A549 (cell line): Measurements from ENCODE around the genes DNAJC4, PRDX5 and RPS6KA4.

GRCh38 chr11:63855926-63856250 lies 17.0 kb downstream of the MARK2 start:
- PRO-cap = no peak
CAGE:
- cytosol, long polyA plus RNA = no peak
- long polyA plus RNA = no peak
- nucleus, long polyA plus RNA = no peak

GRCh38 chr11:63888120-63889202 lies 28.5 kb downstream of the RCOR2 start:
- PRO-cap = no peak
CAGE:
- cytosol, long polyA plus RNA = no peak
- long polyA plus RNA = no peak
- nucleus, long polyA plus RNA = no peak

DNA sequence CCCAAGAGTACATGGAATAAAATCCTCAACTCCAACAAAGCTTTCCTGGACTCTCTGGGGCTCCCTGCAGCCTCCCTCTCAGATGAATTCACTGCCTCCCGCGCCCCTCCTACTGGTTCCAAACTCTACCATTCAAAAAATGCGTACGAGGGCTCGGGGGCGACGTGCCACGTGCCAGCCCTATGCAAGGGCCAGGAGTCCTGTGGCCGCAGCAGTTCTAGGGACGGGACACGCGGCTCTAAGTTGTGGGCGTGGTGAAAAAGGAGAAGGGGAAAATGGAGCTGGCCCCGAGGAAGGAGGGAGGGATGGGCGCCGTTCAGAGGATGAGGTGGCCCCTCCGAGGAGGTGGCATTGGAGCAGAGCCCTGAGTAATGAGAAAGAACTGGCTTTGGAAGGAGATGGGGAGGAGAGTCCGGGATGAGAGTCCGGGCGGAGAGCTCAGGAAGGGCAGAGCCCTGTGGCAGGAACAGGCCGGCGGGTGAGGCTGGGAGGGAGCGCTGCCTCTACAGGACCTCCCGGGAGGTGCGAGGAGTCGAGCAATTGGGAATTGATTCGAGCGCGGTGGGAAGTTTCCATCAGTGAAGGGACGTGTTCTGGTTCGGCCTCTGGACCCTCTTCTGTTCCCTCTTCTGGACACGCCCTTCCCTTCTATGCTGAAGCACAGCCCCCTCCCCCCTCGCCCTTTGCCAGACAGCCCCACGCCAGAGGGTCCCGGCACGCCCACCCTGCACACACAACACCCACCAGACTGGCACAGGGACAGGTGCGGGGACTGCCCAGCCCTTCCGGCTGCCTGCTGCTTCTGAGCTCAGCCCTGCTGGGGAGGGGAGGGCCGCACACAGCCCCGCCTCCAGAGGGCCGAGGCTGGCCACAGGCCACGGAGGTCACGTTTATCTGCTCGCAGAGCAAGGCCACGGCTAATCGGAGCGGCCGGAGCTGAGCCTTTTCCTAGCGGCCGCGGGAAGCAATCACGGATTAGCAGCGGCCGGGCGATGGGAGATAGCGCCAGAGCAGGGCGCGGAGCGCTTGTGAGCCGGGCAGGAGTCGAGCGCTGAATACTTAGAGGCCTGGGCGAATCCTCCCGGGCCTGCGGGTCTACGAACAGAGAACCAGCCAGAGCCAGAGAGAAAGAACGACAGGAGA lies 21.2 kb downstream of the OTUB1 start:
- PRO-cap = no peak
CAGE:
- cytosol, long polyA plus RNA = no peak
- long polyA plus RNA = no peak
- nucleus, long polyA plus RNA = no peak

DNA sequence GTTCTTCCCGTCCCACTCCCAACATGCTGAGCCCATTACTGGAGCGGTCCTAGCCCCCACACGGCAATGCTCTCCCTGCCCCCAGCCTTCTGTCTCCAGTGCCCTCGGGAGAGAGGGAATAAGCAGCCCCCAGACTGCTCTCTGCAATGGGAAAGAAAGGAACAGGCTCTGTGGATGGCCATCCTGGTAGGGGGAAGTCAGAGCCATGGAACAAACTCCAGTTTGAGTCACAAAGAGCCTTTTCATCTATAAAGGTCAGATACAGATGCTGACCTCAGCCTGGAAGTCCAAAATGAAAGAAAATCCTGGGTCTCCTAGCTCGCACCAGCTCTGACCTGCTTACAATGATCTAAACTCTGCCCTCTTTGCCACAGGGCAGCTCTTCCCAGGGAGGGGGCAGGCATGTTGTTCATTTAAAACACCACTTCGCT lies 62.7 kb downstream of the FLRT1 start:
- PRO-cap = no peak
CAGE:
- cytosol, long polyA plus RNA = no peak
- long polyA plus RNA = no peak
- nucleus, long polyA plus RNA = no peak

- PRO-cap = no peak
CAGE:
- cytosol, long polyA plus RNA = no peak
- long polyA plus RNA = no peak
- nucleus, long polyA plus RNA = no peak
These were observed 50.6 kb downstream of the MACROD1 start for GRCh38 chr11:64115161-64115769.

- PRO-cap = no peak
CAGE:
- cytosol, long polyA plus RNA = start-site peak on the plus strand at chr11:64230467-64230561, 110 and 80 reads in 2 replicates
- long polyA plus RNA = no peak
- nucleus, long polyA plus RNA = no peak
These were observed at the start of gene DNAJC4 for GRCh38 chr11:64230052-64231073. DNAJC4 (plus strand) TSS chr11:64230548.

DNA sequence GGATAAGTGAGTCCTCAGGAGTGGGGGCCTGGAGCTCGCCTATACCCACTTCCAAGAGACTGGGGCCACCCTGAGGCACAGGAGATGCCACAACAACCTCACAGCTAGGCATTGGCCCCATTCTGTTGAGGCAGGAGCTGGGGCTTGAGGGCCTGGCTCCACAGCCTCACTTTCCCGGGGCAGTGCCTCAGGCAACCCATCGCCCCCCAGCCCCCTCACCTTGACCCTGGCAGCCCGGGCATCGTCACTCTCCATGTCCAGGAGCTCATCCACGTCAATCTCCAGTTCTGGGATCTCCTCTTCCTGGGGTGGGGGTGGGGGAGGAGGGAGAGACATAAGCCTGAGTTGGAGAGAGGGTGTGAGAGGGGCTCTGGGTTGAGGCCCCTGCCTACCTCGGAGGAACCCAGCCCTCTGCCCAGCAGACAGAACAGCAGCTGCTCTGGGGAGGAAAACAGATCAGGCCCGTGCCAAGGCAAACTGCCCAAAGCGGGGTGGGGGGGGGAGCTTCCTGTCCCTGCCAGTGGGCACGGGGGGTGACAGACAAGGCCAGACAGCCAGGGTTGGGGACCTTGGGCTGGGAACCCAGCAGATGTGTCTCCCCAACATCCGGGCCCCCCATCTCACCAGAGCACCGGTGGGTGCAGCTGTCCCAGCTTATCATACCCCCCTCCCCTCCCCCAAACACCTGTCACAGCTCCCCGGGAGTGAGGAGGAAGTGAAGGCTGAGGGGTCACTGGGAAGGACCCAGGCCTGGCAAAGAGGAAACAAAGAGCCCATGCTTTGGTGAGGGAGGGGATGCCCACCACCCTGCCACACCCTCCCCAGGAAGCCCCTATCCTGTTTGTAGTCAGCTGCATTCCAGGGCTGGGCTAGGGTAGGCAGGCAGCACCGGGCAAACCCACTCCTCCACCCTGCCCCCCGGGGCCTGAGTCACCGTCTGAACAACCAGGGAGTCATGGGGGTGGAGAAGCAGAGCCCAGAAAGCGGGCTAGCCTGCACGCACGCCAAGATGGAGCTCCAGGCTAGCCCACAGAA lies 1.4 kb downstream of the PPP1R14B start:
- PRO-cap = bidirectional peak, plus-strand start outside the sequence, minus-strand start at position 932 of the sequence
CAGE:
- cytosol, long polyA plus RNA = no peak
- long polyA plus RNA = start-site peak on the plus strand centred at position 951 of the sequence, 46 bp wide, 96 and 37 reads in 2 replicates
- nucleus, long polyA plus RNA = no peak

DNA sequence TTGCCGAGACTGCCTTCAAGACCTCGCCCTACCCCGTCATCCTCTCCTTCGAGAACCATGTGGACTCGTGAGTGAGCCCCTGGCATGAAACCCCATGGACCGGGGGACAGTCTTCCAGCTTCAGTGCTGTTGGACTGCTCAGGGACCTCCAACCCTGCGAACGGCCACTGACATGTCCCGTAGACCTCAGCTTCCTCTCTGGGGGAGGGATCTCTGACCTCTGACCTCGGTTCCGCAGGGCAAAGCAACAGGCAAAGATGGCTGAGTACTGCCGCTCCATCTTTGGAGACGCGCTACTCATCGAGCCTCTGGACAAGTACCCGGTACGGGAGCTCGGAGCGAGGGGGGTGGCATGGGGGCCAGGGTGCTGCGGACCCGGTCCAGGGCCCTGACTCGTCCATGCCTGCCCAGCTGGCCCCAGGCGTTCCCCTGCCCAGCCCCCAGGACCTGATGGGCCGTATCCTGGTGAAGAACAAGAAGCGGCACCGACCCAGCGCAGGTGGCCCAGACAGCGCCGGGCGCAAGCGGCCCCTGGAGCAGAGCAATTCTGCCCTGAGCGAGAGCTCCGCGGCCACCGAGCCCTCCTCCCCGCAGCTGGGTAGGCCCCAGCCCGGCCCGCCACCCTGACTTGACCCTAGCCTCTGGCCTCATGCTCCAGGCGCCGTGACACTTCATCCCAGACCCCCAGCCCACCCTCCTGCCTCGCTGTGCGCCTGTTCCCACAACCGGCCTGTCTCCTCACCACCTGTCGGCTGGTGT lies 7.5 kb downstream of the PLCB3 start:
- PRO-cap = no peak
CAGE:
- cytosol, long polyA plus RNA = no peak
- long polyA plus RNA = no peak
- nucleus, long polyA plus RNA = no peak

DNA sequence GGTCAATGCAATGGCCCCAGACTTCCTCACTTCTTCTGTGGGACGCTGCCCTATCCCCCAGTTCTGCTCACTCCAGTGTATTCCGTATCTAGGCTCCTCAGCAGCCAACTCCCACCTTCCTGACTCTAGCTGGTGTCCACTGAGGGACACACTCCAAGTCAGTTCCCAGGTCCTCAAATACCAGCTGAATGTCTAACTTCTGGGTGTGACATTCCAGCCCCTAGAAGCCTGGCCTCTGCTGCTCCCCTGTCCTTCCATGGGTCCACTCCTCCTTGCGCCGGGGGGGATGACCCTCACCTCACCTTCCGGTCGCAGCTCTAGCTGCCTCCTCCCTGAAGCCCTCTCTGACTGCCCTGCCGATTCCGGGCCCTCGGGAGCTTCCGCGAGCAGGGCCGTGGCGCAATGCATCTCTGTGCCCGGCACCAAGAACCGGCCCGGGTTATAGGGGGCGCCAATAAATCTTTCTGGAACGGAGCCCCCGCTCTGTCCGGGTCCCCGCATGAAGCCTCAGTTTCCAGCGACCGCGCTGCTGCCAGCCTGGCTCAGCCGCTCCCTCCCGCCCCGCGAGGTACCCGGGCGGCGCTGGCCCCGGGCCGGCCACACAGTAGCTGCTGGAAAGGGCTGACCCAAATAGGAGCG lies 15.4 kb downstream of the BAD start:
- PRO-cap = no peak
CAGE:
- cytosol, long polyA plus RNA = no peak
- long polyA plus RNA = no peak
- nucleus, long polyA plus RNA = no peak

DNA sequence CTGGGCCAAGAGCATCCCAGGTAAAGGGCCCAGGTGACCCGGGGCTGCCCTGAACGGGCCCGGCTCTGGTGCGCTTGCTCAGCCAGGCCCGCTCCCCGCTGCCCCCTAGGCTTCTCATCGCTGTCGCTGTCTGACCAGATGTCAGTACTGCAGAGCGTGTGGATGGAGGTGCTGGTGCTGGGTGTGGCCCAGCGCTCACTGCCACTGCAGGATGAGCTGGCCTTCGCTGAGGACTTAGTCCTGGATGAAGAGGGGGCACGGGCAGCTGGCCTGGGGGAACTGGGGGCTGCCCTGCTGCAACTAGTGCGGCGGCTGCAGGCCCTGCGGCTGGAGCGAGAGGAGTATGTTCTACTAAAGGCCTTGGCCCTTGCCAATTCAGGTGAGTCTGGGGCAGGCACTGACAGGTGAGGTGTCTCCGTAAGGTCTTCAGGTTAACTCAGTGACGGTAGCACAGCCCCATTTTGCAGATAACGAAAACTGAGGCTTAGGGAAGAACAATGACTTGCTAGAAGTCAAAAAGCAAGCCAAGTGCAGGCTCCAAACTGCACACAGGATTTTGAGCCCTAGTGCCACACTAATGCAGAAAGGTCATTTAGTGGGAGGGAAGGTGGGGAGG lies 2.4 kb downstream of the TRMT112 start:
- PRO-cap = no peak
CAGE:
- cytosol, long polyA plus RNA = no peak
- long polyA plus RNA = no peak
- nucleus, long polyA plus RNA = no peak

DNA sequence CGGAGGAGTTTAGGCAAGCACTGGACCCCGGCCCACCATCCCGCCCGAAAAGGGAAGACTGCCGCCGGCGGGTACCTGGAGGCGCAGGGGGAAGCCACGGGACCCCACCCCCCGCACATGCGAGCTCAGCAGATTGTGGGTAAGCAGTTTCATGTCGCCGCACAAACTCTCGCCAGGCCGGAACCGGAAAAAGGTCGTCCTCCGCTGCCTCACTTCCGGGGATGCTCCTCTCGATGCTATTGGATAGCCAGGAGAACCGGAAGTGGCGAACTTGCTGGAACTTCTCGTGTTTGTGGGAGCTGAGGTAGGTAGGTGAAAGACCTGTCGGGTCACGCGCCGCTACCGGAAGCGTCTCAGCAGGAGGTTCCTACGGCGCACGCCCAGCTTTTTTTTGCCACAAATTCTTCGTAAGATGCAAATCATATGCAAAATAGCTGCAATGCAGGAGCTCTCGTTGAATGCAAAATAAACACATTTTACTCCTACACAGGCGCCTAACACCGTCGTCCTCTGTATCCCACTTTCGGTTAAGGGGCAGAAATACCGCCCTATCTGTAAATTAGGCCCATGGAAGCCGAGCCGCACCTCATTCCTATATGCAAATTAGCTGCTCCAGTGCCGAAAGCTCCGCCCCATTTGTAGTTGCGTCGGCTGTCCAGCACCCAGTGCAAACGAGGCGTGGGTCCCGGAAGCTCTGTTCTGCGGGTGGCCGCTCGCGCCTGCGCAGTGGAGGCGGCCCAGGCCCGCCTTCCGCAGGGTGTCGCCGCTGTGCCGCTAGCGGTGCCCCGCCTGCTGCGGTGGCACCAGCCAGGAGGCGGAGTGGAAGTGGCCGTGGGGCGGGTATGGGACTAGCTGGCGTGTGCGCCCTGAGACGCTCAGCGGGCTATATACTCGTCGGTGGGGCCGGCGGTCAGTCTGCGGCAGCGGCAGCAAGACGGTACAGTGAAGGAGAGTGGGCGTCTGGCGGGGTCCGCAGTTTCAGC lies at the start of gene PRDX5:
Gene PRDX5, plus strand, starts transcription at position 748 of the 983 bp plus-strand sequence.
- PRO-cap = bidirectional peak, plus-strand start at position 293 of the sequence, minus-strand start at position 137 of the sequence; unidirectional peak, plus-strand start at position 606 of the sequence; bidirectional peak, plus-strand start at position 777 of the sequence, minus-strand start at position 622 of the sequence
CAGE:
- cytosol, long polyA plus RNA = start-site peak on the minus strand centred at position 161 of the sequence, 114 bp wide, 264 and 74 reads in 2 replicates; start-site peak on the minus strand centred at position 324 of the sequence, 69 bp wide, 15 and 17 reads in 2 replicates; start-site peak on the minus strand centred at position 646 of the sequence, 159 bp wide, 39 and 27 reads in 2 replicates
- long polyA plus RNA = start-site peak on the minus strand centred at position 167 of the sequence, 81 bp wide, 2,327 and 1,306 reads in 2 replicates; start-site peak on the plus strand centred at position 803 of the sequence, 158 bp wide, 422 and 256 reads in 2 replicates
- nucleus, long polyA plus RNA = start-site peak on the plus strand centred at position 795 of the sequence, 238 bp wide, 937 and 368 reads in 2 replicates

- PRO-cap = no peak
CAGE:
- cytosol, long polyA plus RNA = no peak
- long polyA plus RNA = no peak
- nucleus, long polyA plus RNA = no peak
These were observed 699 bp downstream of the CCDC88B start for GRCh38 chr11:64340379-64341426.

GRCh38 chr11:64351029-64351681 lies 7.8 kb upstream of the RPS6KA4 start:
- PRO-cap = no peak
CAGE:
- cytosol, long polyA plus RNA = no peak
- long polyA plus RNA = no peak
- nucleus, long polyA plus RNA = no peak

GRCh38 chr11:64358576-64359449 lies at the start of gene RPS6KA4:
RPS6KA4 (plus strand) TSS chr11:64359162.
- PRO-cap = bidirectional peak, plus-strand start at chr11:64359182, minus-strand start at chr11:64359085
CAGE:
- cytosol, long polyA plus RNA = no peak
- long polyA plus RNA = start-site peak on the plus strand at chr11:64359167-64359177, 29 and 25 reads in 2 replicates
- nucleus, long polyA plus RNA = no peak

DNA sequence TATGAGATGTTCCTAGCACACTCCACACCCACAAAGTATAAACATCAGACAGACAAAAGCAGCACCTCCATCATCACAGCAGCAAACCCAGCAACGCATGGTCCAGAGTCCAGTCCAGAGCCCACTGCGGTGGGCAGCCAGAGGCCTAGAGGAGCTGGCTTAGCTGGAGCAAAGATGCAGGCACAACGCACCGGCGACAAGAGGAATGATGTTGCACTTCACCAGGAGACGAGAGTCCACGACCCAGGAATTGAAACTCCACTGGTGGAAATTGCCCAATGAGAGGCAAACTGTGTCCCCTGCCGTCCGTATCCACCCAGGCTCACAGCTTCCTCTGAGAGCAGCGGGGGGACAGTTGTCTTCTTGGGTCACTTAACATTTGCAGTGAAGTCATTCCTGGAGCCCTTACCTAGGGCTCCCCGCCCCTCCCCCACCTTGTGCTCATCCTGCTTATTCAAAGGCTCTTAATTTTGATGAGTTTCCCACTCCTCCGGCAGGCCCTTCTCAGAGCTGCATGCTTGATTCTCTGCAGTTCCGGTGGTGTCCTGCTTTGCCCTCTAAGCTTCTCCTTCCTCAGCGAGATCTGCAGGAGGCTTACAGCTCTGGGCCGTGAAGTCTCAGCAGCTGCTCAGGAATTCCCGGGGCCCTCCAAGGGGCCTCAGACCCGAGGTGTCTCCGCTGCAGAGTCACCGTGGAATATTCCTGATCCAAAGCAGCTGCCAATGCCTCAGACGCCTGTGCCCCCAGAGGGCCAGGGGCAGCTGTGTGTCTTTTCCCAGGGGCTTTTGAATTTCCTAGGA lies 36.9 kb downstream of the RPS6KA4 start:
- PRO-cap = no peak
CAGE:
- cytosol, long polyA plus RNA = no peak
- long polyA plus RNA = no peak
- nucleus, long polyA plus RNA = no peak

DNA sequence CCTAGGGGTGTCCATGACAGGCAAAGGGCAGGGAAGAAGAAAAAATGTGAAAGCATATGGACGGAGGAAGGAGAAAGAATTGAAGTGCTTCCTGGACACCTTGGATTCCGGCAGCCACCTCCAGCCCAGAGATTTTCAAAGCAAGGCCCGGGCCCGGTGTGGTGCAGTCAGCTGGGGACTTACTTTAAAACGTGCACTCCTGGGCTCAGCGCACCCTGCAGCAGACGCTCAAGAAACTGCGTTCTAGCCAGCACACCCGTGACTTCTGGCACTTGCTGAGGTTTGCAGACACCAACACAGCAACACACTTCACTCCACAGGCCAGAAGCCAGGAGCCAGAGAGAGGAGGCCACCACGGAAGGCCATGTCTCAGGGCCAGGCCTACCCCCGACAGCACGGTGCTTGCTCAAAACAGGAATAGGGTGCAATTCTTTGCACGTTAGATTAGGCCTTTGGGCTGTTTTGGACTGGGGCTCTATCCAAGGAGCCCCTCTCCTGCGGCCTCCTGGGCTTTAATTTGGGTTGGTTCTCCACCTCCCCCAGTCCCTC lies 1.9 kb upstream of the SLC22A11 start:
- PRO-cap = no peak
CAGE:
- cytosol, long polyA plus RNA = no peak
- long polyA plus RNA = no peak
- nucleus, long polyA plus RNA = no peak

- PRO-cap = no peak
CAGE:
- cytosol, long polyA plus RNA = no peak
- long polyA plus RNA = no peak
- nucleus, long polyA plus RNA = no peak
These were observed 17.1 kb downstream of the SLC22A12 start for GRCh38 chr11:64608089-64608461.

DNA sequence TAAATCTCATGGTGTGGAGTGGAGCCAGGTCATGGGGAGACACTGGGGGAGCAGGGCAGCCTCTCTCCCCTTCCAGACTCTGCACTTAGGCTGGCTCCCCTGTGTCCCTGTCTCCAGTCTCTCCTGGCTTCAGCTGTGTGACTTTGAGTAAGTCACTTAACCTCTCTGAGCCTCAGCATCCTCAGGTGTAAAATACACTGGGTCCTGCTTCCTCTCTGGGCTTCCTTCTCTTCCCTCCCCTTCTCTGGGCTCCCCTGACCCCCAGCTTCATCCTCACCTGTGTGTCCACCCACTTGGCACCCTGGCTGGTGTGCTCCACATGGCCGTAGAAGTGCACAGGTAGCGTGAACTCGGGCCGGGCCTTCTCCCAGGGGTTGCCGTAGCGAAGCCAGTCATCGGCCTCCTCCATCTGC lies 2.3 kb downstream of the PYGM start:
- PRO-cap = no peak
CAGE:
- cytosol, long polyA plus RNA = no peak
- long polyA plus RNA = no peak
- nucleus, long polyA plus RNA = no peak

DNA sequence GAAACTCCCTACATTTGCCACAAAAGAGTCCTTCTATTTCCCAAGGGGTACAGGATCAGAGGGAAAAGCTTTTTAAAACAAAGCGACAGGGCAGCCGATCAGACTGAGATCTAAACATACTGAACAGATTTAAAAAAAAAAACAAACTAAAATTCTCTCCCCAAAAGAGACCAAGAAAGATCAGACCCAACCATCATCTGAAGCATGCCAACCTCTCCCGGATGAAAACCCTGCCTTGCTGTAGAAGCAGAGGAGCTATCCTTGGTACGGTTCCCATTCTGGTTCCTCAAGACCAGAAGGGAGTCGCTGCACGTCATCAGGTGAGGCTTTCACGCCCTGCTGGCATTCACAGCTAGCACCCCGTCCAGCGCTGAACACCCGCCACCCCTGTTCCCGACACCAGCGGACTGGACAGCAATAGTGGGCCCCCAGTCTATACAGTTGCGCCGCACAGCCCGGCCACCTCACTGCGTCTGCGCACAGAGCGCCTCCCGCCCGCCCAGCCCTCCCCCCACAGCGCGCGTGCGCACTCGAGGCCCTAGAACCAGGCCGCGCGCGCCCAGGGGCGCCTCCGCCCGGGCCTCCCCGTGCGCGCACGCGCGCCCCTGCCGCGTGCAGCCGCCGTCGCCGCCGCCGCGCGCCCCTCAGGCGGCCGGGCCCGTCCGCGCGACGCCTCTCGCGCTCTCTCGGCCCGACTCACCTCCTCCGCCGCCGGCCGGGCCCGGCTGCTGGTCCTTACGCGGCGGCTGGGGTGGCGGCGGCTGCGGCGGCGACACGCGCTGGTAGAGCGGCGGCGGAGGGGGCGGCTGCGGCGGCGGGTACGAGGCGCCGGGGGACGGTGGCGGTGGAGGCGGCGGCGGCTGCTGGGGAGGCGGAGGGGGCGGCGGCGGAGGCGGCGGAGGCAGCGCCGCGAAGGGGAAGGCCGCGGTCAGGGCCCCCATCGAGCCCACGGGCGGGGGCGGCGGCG lies 772 bp downstream of the SF1 start:
- PRO-cap = no peak
CAGE:
- cytosol, long polyA plus RNA = no peak
- long polyA plus RNA = no peak
- nucleus, long polyA plus RNA = no peak

DNA sequence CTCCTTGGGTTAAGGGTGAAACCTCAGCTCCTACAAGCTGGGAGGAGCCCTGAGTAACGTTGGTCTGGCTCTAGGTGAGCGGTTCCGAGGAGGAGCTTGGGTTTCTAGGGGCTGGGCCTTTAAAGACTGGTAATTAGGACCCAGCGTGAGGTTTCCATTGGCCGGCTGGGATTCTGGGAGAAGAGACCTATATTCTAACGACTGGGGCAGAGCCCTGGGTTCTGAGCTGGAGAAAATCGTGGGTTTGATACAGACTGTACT lies 856 bp upstream of the MAP4K2 start:
- PRO-cap = unidirectional peak, plus-strand start at position 157 of the sequence
CAGE:
- cytosol, long polyA plus RNA = no peak
- long polyA plus RNA = no peak
- nucleus, long polyA plus RNA = no peak